A375 (cell line): ENCODE results near the genes GRP and RNF152.

- RAMPAGE, long total RNA: no peak
These were observed 17.0 kb upstream of the ZNF532 start for GRCh38 chr18:58847160-58848524.

- RAMPAGE, long total RNA: no peak
These were observed 2.5 kb upstream of the ZNF532 start for GRCh38 chr18:58862067-58862769.

DNA sequence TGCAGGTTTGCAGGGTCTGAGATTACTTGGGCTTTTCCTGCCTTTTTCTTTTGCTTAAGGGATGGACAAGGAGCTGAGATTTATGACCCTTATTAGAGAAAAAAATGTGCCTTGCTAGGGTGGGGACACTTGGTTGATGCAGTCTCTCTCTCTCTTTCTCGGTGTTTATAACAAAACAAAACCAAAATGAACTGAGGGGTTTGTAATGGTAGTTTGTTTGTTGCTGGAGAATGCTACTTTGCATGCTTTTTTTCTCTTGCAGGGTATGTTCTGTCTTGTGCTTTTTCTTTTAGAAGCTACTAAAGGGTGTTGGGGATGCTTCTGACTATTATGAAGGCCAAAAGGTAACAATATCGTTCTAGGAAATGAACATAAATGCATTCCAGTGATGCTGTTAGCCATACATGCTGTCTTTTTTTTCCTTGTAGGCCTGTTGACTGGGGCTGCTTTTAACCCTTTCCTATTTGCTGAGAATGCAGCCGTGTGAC lies 409 bp downstream of the ZNF532 start:
- RAMPAGE, long total RNA: no peak

DNA sequence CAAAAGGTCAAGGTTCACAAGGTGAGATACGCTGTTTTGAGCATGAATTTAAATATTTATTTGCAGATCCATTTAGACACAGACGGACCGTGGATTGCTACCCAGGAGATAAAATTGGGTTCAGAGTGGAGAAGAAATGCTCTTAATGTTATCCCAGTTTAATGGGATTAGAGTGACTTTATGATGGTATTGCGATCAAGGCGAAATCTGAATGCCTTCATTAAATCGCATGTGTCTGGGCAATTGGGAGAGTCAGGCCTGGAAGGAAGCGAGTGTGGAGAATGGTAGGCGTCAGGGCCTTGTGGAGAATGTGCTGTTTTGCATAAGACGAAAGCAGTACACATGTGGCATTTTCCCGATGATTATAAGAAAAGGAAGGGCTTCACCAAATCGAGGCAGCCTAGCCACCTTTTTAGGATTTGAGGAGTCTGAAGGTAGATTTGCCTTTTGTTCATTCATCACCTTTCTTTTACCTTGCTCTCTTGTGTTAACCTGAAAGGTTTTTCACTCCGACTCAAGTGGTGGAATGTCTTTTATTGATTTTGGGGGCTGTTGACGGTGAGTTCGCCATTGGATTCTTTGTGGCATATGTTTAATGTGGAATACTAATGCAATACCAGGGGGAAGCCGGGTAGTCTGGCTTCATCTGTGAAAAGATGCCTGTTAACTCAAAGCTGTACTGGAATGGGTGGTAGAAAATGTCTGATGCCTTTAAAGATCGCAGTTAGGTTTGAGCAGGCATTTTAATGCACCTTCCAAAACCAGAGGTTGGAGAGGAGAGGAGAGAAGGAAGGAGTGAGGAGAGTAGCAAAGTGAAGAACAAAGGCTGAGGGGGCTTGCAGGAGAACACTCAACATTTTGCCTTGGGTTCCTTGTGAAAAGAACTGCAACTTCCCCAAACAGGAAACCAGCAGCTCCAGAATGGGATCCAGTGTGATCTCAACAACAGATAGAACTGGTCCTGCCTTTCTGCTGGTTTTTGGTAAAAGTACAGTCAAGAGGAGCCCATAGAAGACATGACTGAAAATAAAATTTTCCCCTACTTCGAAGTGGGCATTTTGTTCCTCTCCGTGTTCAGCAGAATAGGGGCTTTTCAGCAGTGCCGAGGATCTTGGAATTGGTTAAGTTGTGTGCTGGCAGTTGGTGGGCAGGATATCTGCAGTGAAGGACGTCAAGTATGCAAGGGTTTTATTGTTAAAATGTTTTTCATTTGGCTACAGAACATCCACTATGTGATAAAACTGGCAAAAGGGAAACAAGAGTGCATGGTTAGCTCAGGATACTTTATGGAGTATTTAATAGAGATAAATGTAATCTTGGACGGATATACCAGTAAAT lies 1.4 kb downstream of the ZNF532 start:
- RAMPAGE, long total RNA: no peak

- RAMPAGE, long total RNA: no peak
These were observed 110.4 kb downstream of the ZNF532 start for GRCh38 chr18:58974804-58975815.

- RAMPAGE, long total RNA: no peak
These were observed at the start of gene GRP for GRCh38 chr18:59219823-59220464. Gene GRP, plus strand, starts transcription at chr18:59220158.

DNA sequence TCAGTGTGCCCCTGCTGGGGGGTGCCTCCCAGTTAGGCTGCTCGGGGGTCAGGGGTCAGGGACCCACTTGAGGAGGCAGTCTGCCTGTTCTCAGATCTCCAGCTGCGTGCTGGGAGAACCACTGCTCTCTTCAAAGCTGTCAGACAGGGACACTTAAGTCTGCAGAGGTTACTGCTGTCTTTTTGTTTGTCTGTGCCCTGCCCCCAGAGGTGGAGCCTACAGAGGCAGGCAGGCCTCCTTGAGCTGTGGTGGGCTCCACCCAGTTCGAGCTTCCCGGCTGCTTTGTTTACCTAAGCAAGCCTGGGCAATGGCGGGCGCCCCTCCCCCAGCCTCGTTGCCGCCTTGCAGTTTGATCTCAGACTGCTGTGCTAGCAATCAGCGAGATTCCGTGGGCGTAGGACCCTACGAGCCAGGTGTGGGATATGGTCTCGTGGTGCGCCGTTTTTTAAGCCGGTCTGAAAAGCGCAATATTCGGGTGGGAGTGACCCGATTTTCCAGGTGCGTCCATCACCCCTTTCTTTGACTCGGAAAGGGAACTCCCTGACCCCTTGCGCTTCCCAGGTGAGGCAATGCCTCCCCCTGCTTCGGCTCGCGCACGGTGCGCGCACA lies 50.3 kb upstream of the LMAN1 start:
- RAMPAGE, long total RNA: no peak

GRCh38 chr18:59769074-59769426 lies 71.8 kb upstream of the CCBE1 start:
- RAMPAGE, long total RNA: no peak

DNA sequence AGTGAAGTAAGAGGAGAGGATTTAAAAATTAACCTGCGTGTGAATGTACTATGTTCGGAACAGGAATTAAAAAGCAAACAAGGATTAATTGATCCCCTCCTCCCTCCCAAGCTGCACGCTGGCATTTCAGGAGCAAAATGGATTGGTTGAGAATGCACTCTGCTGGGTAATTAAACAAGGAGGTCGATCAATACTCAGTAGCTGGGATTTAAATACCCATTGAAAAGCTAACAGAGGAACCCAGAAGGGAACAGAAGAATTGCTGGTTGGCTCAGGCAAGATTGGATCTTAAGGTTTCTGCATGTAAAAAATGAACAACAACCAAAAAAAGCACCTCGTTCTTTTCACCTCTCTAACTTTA lies 157.0 kb downstream of the RNF152 start:
- RAMPAGE, long total RNA: no peak

DNA sequence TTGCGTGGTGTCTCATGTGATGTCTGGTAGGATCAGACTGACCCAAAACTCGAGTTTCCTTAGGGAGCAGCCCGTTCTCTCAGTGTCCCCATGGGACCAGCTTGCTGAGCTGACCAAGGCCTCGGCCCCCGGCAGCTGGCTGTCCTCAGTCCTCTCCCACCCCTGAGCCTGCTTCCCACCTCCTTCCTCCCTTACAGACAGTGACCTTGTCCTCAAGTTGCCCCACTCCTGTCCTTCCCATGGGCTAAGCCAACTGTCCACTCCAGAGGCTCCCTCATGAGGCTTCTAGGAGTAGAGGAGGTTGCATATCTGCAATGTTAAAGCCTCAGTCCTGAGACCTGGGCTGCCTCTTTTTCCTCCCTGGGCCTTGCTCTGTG lies 149.7 kb downstream of the RNF152 start:
- RAMPAGE, long total RNA: no peak

DNA sequence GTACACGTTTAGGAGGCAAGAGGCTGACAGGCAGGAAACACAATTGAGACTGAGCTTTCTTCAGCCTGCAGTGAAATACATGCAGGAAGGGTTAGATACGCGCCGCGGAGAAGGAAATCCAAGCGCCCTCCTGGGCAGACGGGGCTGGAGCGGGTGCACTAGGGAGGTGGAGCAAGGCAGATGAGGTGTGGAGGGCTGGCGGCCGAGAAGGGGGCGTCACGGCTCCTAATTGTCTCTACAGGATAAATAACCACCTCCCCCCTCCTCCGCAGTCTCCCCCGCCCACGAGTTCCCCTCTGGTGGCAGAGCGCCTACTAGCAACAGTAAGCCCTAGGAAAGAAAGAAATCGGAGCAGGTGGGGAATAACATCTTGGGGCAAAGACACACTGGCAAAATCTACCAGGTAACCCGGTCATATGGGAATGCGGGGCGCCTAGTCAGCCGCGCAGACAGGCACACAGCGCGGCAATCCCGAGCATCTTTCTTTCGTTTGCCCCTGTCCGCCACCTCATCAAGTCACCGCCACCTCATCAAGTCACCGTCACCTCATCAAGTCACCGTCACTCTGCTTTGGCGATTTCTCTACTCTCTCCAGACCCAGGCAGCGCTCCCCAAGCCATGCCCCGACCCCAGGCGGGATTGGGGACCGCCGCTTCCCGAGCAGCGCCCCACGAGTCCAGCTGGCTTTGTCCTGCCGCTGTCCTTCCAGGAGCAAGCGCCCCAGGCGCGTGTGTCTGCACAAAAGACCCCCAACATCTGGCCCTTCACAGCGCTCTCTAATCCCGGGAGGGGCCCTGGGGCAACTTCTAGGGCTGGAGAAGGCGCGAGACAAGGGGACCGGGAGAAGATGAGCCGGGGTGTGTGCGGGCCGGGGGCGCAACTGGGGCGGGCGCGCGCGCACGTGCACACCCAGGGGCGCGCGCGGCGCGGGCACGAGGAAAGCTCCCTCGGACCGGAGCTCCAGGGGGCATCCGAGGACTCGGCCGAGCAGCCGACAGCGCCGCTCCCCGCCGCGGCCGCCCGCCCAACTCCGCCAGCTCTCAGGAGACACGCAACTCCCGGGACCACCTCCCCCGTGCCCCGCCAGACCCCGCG lies at the start of gene RNF152:
TSS of gene RNF152 (minus strand) at position 155 of the 1,095 bp plus-strand sequence.
- RAMPAGE, long total RNA: no peak

DNA sequence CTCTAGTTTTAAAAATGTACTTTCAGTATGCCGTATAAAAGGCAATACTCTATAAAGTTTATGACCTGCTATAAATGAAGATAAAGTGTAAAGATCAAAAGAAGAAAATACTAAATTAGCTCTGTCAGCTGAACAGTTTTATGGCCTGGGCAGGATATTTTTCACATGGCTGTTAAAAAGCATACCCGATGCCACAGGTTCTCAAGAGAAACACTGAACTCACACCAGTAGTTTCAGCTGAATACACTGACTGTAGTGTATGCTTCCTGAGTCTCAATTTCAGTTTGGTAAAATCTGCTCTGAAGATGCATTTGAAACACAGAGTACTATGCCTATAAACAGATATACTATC lies 126.0 kb downstream of the PIGN start:
- RAMPAGE, long total RNA: no peak

DNA sequence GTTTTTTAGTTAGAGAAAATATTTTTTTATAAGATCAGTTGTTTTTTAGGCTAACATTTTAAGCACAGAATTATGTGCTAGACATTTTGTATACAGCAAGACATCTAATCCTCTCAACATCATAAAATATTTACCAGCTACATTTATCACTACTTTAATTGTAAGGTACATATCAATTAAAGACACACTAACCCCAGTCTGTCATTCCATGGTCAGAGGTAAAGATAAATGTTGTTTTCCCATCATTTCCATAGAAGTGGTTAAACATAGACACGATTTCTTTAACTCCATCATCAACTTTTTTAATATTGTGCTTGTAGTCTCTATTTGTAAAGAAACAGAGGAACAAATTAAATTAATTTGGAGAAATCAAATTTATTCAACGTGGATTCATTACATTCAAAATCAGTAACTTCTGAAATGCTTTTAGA lies 40.1 kb downstream of the PIGN start:
- RAMPAGE, long total RNA: no peak

DNA sequence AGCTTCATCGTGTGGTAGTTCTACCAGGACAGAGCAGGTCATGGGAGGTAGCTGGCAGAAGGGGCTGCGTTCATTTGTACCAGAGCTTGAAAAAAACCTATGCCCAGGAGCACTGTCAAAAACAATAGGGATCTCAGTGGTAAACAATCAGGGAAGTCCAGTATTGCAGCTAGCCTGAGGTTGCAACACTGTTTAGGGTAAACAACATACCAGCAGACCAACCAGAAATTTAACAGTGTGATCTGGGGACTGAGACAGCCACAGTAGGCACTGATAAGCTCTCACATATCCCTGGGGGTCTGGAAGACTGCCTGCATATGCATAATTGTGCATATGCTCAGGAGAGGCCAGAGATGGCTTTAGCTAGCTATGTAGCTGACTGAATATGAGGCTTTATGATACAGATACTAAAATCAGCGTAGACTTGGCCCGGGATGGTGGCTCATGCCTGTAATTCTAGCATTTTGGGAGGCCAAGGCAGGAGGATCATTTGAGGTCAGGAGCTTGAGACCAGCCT lies 12.0 kb upstream of the ZCCHC2 start:
- RAMPAGE, long total RNA: no peak

DNA sequence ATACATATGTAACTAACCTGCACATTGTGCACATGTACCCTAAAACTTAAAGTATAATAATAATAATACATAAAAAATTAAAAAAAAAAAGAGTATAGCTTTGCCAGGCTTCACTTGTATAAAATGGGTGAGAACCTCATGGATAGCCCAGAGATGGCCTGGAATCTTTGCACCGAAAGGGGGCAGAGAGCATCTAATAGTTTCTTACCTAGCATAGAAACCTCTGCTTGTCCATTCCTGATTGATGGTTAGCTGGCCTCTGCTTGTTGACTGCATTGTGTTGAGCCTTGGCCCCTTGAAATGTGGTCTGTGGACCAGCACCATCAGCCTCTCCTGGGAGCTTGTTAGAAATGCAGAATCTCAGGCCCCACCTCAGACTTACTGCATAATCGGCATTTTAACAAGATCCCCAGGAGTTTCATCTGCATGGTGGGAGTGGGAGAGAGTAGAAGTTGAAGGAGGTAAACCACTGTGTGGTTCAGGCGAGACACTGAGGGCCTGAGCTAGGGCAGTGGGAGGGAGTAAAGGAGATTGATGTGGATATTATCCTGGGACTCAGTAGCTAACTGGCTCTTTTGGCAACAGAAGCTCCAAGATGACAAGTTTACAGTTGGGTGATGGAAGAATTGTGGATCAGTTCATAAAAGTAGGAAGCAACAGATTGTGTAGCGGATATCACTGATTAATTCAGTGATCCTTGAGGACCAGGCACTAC lies 20.7 kb downstream of the PHLPP1 start:
- RAMPAGE, long total RNA: no peak

- RAMPAGE, long total RNA: no peak
These were observed 162.1 kb downstream of the PHLPP1 start for GRCh38 chr18:62877331-62877968.

GRCh38 chr18:63062416-63062653 lies 257.2 kb downstream of the BCL2 start:
- RAMPAGE, long total RNA: no peak

GRCh38 chr18:63132644-63133292 lies 186.8 kb downstream of the BCL2 start:
- RAMPAGE, long total RNA: no peak

DNA sequence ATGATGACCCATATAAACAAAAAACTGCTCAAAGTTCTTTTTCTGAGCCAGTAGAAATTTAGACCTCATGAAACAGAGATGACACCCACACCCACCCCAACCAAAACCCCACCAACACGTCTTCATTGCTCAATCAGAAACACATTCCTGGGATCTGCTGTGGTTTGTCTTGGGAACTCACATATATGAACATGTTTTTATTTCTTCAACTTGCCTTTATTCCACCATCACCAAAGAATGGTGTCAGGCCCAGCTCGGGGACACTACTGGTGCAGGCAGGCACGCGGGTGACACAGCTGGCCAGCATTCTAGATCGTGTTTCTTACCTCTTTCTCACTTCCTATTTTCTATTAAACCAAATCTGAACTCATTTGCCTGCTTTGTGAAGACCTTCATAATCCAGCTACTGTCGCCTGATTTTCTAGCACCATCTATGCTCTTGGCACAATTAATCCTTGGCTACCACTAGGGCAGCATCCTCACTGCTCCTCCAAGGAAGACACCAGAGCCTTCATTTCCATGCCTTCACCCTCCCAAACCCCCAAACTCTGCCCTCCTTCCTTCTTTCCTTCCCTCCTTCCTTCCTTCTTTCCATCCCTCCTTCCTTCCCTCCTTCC lies 157.2 kb downstream of the BCL2 start:
- RAMPAGE, long total RNA: no peak

GRCh38 chr18:63177614-63178199 lies 141.9 kb downstream of the BCL2 start:
- RAMPAGE, long total RNA: no peak